H1 (cell line): ENCODE data around the genes TRIM46, YY1AP1, DAP3 and KHDC4.

DNA sequence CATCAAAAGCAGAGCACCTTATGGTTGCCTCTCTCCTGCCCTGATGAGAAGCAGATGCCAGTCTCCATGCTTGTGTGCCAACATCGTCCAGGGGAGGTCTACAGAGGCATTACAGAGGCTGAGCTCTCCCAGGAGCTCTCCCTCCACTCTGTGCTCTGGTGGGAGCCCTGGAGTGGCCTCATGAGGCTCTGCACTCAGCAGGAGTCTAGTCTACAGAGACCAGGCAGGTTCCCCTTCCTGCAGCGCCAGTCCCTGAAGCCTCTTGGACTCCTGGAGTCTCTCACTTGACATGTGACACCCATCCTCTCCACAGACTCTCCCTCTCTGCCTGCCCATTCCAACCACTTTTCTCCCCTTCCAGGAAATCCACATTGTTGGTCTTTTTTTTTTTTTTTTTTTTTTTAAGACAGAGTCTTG lies 3.4 kb downstream of the DCST1 start:
- RRBS, result no CpG with 5 or more reads among the region's 2 CpGs
CAGE:
- cytosol, long polyA plus RNA, result no peak
- long polyA plus RNA, result no peak
- nucleus, long polyA plus RNA, result no peak

GRCh38 chr1:155103357-155103789 lies 24.3 kb upstream of the EFNA1 start:
- RRBS, result no CpG with 5 or more reads among the region's 9 CpGs
CAGE:
- cytosol, long polyA plus RNA, result no peak
- long polyA plus RNA, result no peak
- nucleus, long polyA plus RNA, result no peak

- RRBS, result no CpG with 5 or more reads among the region's 7 CpGs
CAGE:
- cytosol, long polyA plus RNA, result no peak
- long polyA plus RNA, result no peak
- nucleus, long polyA plus RNA, result no peak
Measured at GRCh38 chr1:155134139-155134879, 1.3 kb upstream of the SLC50A1 start.

GRCh38 chr1:155146313-155146512 lies 5.9 kb upstream of the DPM3 start:
- RRBS, result no CpG with 5 or more reads among the region's 2 CpGs
CAGE:
- cytosol, long polyA plus RNA, result no peak
- long polyA plus RNA, result no peak
- nucleus, long polyA plus RNA, result no peak

DNA sequence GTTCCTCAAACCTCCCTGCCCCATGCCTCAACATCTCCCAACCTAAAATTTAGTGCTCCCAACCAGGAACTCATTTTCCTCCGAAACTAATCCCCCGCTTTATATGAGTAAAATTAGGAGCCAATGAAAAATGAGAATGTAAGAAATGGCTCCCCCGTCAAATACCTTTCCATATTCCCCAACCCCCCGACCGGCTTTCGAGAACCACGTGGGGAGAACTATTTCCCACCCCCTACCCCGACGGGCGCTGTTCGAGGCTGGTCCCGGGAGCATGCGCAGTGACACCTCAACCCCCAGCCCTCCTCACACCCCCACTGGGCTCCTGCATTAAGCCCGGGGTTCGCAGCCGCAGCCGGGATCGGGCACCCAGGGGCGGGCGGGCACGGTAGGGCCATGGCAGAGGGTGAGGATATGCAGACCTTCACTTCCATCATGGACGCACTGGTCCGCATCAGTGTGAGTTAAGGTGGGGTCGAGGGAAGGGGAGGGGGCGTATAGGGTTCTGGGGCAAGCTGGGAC lies at the start of gene TRIM46:
Gene TRIM46, plus strand, starts transcription at position 276 of the 519 bp plus-strand sequence.
- RRBS, result 1% methylated on average over 10 of the region's 25 CpGs
CAGE:
- cytosol, long polyA plus RNA, result start-site peak on the plus strand centred at position 353 of the sequence, 35 bp wide, 15 reads
- long polyA plus RNA, result start-site peak on the plus strand centred at position 313 of the sequence, 88 bp wide, 24 and 50 reads in 2 replicates
- nucleus, long polyA plus RNA, result no peak

- RRBS, result no CpG with 5 or more reads among the region's 12 CpGs
CAGE:
- cytosol, long polyA plus RNA, result no peak
- long polyA plus RNA, result no peak
- nucleus, long polyA plus RNA, result no peak
Measured at GRCh38 chr1:155206903-155207638, 626 bp downstream of the THBS3 start.

- RRBS, result no CpG with 5 or more reads among the region's 7 CpGs
CAGE:
- cytosol, long polyA plus RNA, result no peak
- long polyA plus RNA, result no peak
- nucleus, long polyA plus RNA, result no peak
Measured at GRCh38 chr1:155209455-155209880, 973 bp downstream of the MTX1 start.

DNA sequence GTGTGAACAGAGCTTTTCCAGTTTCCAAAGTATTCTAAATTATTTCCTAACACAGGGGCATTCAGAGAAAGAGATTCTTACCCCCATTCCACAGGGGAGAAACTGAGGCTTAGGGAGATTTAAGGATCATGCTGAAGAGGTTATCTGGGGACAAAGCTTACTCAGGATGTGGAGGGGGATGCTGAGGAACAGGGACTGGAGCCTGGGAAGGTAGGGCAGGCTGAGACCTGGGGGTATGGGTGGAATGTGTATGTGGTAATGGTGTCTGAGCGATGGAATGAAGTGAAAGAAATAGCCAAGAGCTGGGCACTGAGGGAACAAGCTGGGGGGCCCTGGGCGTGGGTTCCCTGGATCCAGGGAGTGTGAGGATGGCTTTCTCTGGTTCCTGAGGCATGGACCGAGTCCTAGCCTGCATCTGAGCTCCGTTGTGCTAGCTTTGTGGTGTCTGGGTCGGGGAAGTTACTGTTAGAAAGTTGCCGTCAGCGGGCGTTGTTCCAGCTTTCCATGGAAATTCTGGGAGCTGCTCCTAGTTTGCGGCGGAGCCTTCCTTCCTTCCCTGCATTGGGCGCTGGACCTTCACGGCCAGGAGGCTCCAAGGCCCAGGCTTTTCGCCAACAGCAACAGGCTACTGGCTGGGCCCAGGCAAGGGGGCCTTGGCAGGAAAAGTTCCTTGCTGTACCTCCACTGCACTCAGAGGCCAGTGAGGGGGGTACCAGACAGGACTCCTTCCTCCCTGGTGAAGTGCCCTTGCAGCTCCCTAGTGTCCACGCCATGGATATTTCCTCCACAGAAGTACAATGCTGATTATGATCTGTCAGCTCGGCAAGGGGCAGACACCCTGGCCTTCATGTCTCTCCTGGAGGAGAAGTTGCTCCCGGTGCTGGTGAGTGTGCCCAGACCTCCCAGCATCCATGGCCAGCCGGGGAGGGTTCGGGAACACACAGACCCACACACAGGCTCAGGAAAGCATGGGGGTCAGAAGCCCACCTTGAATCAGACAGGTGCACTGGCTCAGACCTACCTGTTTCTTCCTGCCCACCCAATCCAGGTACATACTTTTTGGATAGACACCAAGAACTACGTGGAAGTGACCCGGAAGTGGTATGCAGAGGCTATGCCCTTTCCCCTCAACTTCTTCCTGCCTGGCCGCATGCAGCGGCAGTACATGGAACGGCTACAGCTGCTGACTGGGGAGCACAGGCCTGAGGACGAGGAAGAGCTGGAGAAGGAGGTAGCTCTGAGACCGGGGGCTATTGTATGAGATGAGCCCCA lies 3.3 kb downstream of the MTX1 start:
- RRBS, result no CpG with 5 or more reads among the region's 25 CpGs
CAGE:
- cytosol, long polyA plus RNA, result no peak
- long polyA plus RNA, result no peak
- nucleus, long polyA plus RNA, result no peak

GRCh38 chr1:155278095-155279098 lies 1.1 kb downstream of the HCN3 start:
- RRBS, result 8% methylated on average over 1 of the region's 26 CpGs
CAGE:
- cytosol, long polyA plus RNA, result no peak
- long polyA plus RNA, result no peak
- nucleus, long polyA plus RNA, result no peak

- RRBS, result no CpG with 5 or more reads among the region's 11 CpGs
CAGE:
- cytosol, long polyA plus RNA, result no peak
- long polyA plus RNA, result no peak
- nucleus, long polyA plus RNA, result no peak
Measured at GRCh38 chr1:155317616-155318440, 2.9 kb upstream of the RUSC1 start.

- RRBS, result no CpG with 5 or more reads among the region's 9 CpGs
CAGE:
- cytosol, long polyA plus RNA, result no peak
- long polyA plus RNA, result no peak
- nucleus, long polyA plus RNA, result no peak
Measured at GRCh38 chr1:155336817-155337965, 16.5 kb downstream of the RUSC1 start.

DNA sequence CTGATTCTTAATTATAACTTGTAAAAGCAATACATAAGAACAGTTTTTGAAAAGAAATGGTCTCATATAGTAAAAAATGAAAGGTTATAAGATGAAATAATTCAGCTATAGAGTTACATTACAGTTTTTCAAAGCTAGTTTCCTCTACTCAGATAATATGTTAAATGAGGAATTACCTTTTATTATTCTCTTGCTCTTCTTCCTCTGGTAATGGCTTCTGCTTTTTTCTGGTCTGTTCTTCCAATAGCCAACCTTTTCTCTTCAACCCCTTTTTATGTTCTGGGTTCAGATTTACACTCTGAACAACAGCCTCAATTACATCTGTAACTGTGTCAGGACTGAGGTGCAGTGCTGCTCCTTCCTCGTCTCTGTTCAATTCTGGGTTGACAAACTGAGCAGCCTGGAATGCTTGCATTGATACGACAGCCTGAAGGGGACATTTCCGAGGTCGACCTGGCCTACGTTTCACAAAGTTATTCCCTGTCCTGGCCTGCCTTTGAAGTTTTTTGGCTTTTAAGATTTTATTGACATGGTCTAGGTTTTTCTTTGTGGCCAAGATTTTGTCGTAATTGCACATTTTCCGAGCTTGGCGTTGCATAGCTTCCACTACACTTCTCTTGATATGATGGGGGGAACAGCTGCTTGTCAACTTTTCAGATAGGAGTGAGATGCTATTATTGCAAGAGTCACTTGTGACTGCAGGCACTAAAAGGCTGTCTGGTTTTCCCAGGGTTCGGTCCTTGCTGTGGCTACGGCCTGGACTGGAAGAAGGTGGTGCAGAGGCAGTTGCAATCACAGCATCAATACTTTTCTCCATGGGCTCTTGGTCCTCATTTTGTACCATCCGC lies 117.7 kb downstream of the RUSC1 start:
- RRBS, result no CpG with 5 or more reads among the region's 11 CpGs
CAGE:
- cytosol, long polyA plus RNA, result no peak
- long polyA plus RNA, result no peak
- nucleus, long polyA plus RNA, result no peak

DNA sequence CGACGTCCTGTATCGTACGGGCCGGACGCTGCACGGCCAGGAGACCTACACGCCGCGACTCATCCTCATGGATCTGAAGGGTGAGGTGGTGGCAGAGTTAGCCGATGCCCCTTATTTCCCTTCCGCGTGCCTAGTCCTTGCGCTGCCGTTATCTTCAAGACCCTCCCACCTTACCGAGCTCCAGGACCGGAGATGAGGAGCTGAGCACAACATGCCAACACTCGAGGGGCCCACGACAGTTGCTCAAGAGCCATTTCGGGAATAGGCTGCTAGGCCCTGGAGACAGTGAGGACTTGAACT lies 413 bp downstream of the MSTO1 start:
- RRBS, result no CpG with 5 or more reads among the region's 20 CpGs
CAGE:
- cytosol, long polyA plus RNA, result no peak
- long polyA plus RNA, result no peak
- nucleus, long polyA plus RNA, result no peak

DNA sequence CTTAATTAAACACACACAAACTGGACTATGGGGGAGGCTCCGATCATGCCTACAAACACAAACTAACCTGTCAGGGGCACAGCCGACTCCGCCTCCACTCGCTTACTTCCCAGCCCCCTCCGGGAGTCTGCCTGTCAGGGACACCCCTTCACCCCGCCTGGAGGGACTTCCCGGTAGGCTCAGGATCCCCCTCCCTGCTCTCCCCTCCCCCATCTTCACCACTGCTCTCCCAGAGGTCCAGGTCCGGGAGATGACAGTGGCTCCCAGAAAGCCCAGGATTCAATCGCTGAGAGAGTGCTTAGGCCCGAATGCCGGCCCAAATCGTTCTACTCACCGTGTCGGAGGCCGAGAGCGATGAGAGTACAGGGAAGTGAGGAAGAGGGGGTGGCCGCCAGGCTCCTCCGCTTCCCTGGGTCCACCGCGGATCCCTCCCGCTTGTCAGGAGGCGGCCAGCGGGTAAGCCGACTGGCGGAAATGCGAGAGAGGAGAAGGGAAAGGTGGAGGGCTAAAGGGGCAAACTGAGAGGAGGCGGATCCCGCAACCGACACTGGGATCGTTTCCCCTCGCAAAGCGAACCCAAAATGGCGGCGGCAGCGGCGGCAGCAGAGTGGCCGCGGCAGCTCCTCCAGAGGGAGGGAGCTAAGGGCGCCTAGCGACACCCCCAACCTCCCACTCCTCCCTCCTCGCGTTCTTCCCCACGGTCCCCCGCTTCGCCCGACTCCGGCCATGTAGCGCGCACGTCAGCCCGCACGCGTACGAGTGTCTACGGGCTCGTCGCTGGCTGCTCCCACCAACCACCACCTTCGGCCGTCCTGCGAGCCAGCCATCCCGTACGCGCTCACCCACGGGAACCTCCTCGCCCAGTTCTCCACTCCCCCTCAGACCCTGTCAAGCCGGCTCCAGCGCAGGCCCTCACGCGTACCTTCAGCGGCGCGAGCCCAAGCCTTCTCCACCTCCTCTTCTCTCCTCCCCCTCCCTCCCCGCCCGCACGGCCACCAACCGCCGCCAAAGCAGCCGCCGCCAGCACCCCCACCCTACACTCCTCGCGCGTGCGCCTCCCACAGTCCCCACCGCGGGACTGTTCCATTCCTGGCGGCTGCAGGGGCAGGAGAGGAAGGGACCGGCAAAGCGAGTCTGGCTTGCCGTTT lies at the start of gene YY1AP1:
Gene YY1AP1, minus strand, starts transcription at position 1,038 of the 1,148 bp plus-strand sequence.
- RRBS, result 10% methylated on average over 3 of the region's 89 CpGs
CAGE:
- cytosol, long polyA plus RNA, result start-site peak on the minus strand centred at position 942 of the sequence, 53 bp wide, 111 reads
- long polyA plus RNA, result start-site peak on the minus strand centred at position 949 of the sequence, 59 bp wide, 158 and 209 reads in 2 replicates
- nucleus, long polyA plus RNA, result start-site peak on the minus strand centred at position 945 of the sequence, 59 bp wide, 165 reads

DNA sequence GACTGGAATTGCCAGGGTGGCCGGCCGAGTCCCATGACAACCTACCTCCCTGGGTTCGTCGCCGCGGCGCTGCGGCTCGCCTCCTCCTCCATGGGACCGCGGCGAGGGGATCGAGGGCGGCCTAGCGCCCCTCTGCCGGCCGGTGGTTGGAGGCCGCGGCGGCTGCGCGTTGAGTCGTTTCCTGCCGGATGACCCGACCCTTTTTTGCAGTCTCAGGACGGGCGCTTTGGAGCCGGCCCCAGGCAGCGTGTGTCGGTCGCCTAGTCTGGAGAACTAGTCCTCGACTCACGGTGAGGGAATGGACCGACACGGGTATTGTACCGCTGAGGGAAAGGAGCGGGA lies at the start of gene DAP3:
Gene DAP3, plus strand, starts transcription at position 207 of the 342 bp plus-strand sequence.
- RRBS, result 0% methylated on average over 6 of the region's 37 CpGs
CAGE:
- cytosol, long polyA plus RNA, result start-site peak on the minus strand centred at position 101 of the sequence, 46 bp wide, 68 reads; start-site peak on the plus strand centred at position 204 of the sequence, 64 bp wide, 1,219 reads
- long polyA plus RNA, result start-site peak on the minus strand centred at position 91 of the sequence, 26 bp wide, 54 and 27 reads in 2 replicates; start-site peak on the plus strand centred at position 198 of the sequence, 69 bp wide, 1,450 and 1,033 reads in 2 replicates
- nucleus, long polyA plus RNA, result start-site peak on the minus strand centred at position 83 of the sequence, 37 bp wide, 30 reads; start-site peak on the plus strand centred at position 190 of the sequence, 52 bp wide, 957 reads

GRCh38 chr1:155765246-155765779 lies 76.4 kb downstream of the DAP3 start:
- RRBS, result no CpG with 5 or more reads among the region's 7 CpGs
CAGE:
- cytosol, long polyA plus RNA, result no peak
- long polyA plus RNA, result no peak
- nucleus, long polyA plus RNA, result no peak

GRCh38 chr1:155934324-155934877 lies at the start of gene KHDC4:
TSS of gene KHDC4 (minus strand) at chr1:155934413.
- RRBS, result 2% methylated on average over 6 of the region's 35 CpGs
CAGE:
- cytosol, long polyA plus RNA, result start-site peak on the minus strand at chr1:155934364-155934398, 694 reads
- long polyA plus RNA, result start-site peak on the minus strand at chr1:155934363-155934390, 586 and 575 reads in 2 replicates
- nucleus, long polyA plus RNA, result start-site peak on the minus strand at chr1:155934364-155934423, 2,210 reads

- RRBS, result 74% methylated on average over 5 of the region's 30 CpGs
CAGE:
- cytosol, long polyA plus RNA, result no peak
- long polyA plus RNA, result no peak
- nucleus, long polyA plus RNA, result no peak
Measured at GRCh38 chr1:155950868-155951549, 9.6 kb downstream of the RXFP4 start.

GRCh38 chr1:155979434-155980611 lies 1.5 kb upstream of the ARHGEF2 start:
- RRBS, result no CpG with 5 or more reads among the region's 7 CpGs
CAGE:
- cytosol, long polyA plus RNA, result no peak
- long polyA plus RNA, result no peak
- nucleus, long polyA plus RNA, result no peak

DNA sequence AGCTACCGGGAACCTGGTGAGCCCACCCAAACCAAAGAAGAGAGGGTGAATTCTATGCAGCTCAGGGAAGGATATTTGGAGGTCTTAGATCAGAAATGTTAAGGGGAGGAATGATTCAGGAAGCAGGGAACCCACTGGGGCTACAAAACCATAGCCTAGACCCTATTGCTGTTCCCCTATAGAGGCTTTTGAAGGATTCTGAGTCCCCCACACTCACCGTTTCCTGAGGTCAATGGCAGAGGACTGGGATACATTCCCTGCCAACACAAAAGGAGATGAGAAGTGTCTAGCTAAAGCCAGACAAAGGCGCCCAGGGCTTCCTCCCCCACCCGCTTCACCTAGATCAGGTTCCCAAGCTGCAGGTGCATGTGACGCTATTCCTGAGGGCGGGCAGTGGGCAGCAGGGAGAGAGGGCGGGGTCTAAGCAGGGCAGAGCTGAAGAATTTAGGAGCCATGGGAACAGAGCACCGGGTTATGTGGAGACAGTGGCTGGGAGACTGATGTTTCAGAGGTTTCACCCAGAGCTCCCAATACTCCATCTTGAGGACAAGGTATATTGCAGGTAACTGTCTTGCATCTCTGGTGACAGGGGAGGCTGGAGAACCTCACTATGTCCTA lies 5.9 kb upstream of the ARHGEF2 start:
- RRBS, result no CpG with 5 or more reads among the region's 8 CpGs
CAGE:
- cytosol, long polyA plus RNA, result start-site peak on the minus strand centred at position 279 of the sequence, 28 bp wide, 156 reads
- long polyA plus RNA, result start-site peak on the minus strand centred at position 308 of the sequence, 126 bp wide, 172 and 137 reads in 2 replicates
- nucleus, long polyA plus RNA, result no peak